Colon Carcinoma Metastatic in the Lung (tissue), 2 donors: Measurements from ENCODE around the gene MBLAC1.

DNA sequence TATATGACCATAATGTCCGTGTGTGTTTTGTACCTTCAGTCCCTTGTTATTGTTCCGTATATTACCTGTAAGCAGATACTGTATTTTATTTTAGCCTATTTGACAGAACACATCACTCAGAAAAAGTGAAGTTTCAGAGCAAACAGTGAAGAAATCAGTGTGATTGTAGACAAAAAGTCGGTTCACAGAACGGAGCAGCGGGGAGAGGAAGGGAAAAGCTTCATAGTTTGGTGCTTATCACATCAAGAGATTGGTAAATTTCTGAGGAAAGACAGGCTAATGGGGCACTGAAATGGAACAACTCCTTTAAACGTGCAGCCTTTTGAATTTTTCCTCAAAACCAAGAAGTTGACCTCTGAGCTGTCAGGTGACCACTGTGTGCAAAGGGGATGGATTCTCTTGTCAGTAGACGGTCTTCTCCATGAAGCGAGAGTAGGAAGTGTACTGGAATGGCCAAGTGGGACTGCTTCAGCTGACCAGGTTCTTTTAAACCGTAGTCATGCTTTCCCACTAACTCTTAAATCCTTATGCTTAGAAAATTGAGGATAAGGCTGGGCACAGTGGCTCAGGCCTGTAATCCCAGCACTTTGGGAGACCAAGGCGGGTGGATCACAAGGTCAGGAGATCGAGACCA, 11.3 kb upstream of the ZSCAN21 start:
- PRO-cap, 2 experiments = no peak in any of the 2 experiments

DNA sequence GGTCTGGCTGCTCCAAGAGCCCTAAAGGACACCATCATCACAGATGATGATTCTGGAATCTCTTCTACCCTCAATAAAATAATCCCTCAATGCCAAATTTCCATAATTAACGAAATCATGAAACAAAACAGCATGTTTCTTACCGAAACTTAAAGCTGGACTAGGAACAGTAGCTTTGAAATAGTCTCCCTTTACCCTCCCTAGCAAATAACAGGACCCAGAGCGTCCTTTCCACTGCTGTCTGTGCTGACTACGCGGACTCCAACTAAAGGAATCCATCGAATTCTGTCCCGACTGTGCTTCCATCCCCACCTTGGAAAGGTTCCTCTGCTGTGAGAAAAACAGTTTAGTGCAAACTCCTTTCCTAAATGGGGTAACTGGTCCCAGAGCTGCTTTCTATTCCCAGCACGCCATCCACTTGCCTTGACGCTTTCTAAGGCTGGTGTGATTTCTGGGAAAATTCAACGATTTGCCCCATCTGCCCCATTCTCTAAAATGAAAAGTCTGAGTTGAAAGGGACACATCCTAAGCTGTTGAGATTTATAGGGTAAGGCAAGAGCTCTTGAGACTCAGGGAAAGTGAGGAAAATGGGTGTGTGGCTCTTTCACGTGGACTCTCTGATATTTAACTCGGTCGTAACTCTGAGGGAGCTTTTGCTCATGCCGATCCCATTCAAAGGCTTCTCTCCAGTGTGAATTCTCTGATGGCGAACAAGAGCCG, 10.8 kb downstream of the ZNF3 start:
- PRO-cap, 2 experiments = no peak in any of the 2 experiments

- PRO-cap, 2 experiments = no peak in any of the 2 experiments
These were observed 4.4 kb downstream of the ZNF3 start for GRCh38 chr7:100077096-100077582.

GRCh38 chr7:100091818-100092714, 3.3 kb downstream of the COPS6 start:
- PRO-cap, 2 experiments = no peak in any of the 2 experiments

- PRO-cap, 2 experiments = no peak in any of the 2 experiments
These were observed 3.3 kb downstream of the MCM7 start for GRCh38 chr7:100097454-100098743.

- PRO-cap, 2 experiments = no peak in any of the 2 experiments
These were observed 1.9 kb upstream of the MBLAC1 start for GRCh38 chr7:100124791-100125353.

DNA sequence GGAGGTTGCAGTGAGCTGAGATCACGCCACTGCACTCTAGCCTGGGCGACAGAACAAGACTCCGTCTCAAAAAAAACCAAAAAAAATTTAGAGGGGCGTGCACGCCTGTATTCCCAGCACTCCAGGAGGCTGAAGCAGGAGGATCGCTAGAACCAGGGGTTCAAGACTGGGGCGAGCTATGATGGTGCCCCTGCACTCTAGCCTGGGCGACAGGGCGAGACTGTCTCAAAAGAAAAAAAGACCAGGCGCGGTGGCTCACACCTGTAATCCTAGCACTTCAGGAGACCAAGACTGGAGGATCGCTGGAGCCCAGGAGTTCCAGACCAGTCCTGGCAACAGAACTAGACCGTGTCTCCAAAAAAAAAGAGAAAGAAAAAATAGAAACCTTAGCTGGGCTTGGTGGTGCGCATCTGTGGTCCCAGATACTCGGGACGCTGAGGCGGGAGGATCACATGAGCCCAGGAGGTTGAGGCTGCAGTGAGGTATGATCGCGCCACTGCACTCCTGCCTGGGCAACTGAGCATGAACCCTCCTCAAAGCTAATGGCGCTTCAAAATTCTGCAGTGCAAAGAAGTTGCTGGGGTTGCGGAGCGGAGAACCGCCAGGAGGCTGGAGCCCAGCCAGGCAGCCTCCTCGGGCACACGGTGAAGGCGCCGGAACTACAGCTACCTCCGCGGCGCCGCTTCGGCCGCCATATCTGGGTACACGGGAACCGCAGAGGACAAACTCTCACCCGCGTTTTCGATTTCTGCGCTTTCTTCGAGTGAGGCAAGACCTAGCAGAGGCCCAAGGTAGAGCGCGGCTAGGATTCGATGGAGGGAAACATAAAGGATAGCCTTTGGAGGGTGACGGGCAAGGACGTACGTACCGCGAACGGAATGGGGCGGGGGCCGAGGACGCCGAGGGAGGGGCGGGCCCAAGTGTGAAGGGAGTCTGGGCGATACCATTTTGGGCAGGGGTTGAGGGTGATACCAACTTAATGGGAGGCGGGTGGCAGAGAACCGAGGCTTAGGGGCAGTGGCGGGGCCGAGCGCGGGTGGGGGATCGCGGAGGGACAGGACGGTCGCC, at the start of gene MBLAC1:
Gene MBLAC1, plus strand, starts transcription at position 694 of the 1,068 bp plus-strand sequence.
- PRO-cap, 2 experiments = peak in 2 of 2 experiments; most common plus-strand start position 996 of the sequence (in 2); most common minus-strand start position 699 of the sequence (in 1)

DNA sequence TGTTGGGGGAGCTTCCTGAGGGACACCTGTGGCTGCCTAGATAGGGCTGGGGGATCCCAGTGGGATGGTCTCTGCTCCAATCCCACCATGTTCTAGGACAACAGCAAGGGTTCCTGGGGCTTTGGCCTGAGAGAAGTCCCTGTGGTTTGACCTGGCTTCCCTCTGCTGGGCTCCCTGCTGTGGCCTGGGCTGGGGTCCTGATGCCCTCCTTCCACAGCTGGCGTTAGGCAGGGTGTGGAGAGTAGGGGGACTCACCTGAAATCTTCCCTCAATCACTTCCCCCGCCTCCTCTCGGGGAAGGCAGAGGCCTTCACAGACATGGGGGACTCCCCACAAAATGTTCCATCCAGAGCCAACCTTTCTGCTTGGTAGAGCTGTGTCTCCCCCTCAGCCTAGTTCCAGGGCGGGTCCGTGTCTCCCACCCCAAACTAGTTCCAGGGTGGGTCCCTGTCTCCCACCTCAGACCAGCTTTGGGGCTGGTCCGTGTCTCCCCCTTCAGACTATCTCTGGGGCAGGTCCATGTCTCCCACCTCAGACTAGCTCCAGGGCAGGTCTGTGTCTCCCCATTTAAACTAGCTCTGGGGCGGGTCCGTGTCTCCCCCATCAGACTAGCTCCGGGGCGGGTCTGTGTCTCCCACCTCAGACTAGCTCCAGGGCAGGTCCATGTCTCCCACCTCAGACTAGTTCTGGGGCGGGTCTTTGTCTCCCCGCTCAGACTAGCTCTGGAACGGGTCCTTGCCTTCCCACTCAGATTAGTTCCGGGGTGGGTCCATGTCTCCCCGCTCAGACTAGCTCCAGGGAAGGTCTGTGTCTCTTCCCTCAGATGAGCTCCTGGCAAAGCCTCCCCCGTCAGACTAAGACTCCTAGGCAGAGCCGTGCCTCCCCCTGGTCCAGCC, 2.2 kb downstream of the PVRIG start:
- PRO-cap, 2 experiments = no peak in any of the 2 experiments

DNA sequence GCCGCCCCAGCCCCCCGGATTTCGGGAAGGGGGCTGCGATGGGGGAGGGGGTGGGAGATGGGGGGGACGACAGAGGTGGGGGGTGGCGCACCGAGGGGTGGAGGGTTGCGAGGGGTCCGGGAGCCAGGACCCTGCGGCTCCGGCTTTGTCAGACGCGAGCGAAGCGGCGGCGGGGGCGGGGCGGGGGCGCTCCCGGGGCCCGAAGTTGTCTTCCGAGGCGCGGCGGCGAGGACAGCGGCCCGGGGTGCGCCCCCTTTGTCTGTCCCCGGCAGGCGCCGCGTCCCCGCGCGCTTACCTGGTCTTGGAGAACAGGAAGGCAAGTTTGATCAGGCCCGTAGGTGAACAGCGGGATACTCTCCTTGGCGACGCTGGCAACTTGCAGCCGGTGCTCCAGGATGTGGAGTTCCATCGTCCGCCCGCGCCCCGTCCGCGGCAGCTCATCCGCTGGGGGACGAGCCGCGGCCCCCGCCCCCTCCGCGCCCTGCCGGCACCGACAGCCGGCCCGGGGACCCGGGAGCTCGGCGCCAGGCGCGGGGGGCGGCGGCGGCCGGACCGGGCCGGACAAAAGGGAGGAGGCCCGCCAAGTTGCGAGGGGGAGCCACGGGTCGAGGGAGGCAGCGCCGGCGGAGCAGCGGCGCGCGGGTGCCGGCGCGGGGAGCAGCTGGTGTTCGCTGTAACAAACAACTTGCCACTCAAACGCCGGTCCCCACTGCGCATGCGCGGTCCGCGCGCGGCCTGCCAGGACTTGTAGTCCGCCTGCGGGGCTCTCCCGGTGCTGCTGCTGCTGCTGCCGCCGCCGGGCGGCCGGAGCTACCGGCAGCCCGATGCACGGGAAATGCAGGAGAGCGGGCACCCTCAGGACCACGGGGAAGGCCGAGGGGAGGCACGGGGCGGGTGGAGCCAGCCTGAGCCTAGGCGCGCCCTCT, 35.7 kb upstream of the SPDYE3 start:
- PRO-cap, 2 experiments = peak in 1 of 2 experiments; most common plus-strand start position 750 of the sequence (in 1); most common minus-strand start position 711 of the sequence (in 1)

DNA sequence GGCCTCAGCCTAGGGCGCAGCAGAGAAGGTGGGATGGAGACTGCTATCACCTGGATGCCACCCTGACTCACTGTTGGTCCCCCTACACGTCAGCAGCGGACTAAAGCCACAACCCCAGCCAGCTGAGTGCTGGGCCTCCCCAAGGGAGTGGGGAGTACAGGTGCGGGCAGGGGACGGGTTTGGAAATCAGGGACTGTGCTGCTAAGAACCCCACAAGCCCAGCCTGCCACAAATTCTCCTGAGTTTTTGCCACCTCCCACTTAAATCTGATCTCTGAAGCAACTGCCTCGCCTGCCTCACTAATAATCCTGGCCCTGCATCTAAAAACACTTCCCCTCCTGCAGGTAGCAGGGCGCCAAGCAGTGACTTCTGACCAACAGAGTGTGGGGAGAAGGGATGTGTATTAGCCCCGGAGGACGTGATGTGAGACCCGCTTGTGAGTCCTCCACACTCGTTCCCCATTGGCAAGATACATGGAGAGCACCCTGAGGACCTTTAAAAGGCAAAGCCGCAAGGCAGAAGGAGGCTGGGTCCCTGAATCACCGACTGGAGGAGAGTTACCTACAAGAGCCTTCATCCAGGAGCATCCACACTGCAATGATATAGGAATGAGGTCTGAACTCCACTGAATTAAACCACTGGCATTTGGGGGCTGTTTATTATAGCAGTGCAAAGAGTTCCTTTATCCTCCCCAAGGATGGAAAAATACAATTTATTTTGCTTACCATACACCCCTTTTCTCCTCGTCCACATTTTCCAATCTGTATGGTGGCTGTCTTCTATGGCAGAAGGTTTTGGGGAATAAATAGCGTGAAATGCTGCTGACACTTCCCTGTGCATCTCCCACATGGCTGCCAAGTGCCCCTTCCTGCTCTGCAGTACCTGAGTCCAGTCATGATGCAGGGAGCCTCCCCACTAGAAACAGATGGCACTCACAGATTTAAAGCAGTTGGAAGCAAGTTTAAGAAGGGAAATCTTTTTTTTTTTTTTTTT, 6.0 kb upstream of the PILRA start:
- PRO-cap, 2 experiments = no peak in any of the 2 experiments

DNA sequence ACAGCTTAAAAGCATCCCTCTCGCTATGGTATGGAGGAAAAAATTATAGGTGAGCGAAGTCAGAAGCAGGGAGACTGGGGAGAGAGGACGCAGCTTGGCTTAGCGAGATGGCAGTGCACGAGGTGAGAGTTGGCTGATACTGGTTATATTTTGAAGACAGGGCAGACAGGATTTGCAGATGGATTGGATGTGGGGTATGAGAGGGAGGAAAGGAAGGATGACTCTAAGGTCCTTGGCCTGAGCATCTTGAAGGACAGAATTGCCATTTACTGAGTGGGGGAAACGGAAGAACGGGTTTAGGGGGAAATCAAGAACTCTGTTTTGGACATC, 10.6 kb downstream of the PILRA start:
- PRO-cap, 2 experiments = no peak in any of the 2 experiments

- PRO-cap, 2 experiments = peak in 2 of 2 experiments; most common plus-strand start chr7:100435770 (in 2); most common minus-strand start chr7:100436151 (in 2)
These were observed 737 bp downstream of the PPP1R35 start for GRCh38 chr7:100435241-100436278.

DNA sequence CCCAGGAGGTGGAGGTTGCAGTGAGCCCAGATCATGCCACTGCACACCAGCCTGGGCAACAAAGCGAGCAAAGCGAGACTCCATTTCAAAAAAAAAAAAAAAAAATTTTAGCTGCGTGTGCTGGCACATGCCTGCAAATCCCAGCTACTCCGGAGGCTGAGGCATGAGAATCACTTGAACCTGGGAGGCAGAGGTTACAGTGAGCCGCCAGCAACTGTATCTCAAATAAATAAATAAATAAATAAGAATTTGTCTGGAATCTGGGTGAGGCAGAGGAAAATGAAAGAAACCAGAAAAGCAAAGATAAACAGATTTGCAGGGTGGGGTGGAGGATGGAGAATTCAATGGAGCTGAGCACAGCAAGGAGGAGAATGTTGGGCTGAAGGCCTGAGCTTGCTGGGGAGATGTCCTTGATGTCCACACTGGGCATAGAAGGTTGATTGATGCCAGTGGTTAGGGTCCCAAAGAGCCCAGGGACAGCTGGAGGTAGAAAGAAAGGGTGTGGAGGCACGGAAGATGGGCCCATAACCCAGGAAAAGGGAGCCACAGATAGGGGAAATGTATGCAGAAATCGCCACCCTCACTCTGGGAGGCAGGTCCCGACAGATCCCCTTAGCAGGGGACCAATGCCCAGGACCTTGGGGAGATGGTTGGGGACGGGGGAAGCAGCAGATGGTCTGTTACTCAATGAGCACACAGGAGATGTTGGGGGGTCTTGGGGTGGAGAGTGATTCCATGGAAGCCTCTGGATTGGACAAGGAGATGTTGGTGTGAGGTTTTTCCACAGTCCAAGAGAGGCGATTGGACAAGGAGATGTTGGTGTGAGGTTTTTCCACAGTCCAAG, 6.6 kb upstream of the PPP1R35 start:
- PRO-cap, 2 experiments = no peak in any of the 2 experiments

DNA sequence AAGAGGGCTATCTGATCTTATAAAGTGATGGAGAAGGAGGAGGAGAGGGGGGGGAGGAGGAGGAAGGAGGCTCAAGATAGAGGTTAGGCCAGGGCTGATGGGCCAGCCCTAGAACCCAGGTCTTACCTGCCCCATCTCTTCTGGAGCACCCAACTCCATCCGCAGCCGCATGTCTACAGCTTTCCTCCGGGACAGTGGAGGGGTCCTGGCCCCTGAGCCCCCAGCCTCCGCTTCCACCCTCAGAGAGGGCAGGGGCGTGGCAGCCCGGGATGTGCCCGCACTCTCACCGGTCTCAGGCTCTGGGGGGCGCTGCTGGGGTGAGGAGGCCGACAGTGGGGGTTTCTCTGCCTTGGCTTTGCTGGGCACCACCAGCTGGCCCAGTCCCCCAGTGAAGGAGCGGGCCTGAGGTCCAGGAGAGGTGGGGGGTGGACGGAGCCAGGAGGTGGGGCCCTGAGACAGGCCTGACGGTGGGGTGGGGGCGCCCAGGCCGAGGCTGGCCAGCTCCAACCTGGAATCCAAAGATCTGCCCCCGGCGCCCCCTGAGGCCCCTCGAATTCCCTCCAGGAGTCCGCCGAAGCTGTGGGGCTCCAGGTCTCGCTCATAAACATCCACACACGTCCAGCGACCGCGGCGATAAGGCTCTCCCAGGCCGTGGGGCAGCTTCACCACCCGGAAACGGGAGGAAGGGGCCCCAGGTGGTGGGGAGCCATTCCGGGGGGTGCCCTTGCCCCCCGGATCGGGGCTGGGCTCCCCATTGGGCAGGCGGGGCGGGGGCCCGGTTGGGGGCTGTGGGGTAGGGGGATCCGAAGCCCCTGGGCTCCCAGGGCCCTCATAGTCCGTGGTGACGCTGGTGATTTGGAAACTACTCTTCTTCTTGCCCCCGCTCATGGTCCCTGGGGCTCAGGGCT, 1.6 kb downstream of the TSC22D4 start:
- PRO-cap, 2 experiments = no peak in any of the 2 experiments

- PRO-cap, 2 experiments = no peak in any of the 2 experiments
These were observed 8.7 kb downstream of the SAP25 start for GRCh38 chr7:100564899-100565495.

DNA sequence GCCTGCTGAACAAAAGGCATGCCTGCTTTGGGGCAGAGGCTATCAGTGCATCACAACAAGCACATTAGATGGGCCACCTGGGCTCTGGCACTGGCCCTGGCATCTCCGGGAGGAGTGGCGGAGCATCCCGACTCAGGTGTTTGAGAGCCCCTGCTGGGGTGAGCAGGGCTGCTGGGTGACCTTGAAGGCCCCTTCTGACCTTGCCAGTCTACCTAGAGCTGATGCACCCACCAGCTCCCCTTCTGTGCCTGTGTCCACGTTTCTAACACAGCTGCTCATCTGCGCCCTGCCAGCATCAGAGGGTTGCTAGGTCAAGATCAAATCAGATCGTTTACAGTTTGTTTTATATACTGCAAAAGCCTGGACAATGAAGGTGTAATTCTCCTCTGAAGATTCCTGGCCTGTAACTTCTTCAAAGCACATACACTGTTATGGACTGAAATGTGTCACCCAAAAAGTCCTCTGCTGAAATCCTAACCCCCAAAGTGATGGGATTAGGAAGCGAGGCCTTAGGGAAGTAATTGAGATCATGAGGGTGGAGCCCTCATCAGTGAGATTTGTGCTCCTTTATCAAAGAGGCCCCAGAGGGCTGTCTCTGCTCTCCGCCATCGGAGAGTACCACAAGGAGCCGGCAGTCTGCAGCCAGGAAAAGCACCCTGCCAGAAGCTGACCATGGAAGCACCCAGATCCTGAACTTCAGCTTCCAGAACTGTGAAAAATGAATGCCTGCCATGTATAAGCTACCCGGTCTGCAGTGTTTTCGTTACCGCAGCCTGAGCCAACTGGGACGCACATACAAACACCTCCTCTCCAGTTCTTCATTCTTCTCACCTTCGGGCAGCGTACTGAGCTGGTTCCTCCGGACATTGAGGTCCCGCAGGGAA, 4.7 kb downstream of the LRCH4 start:
- PRO-cap, 2 experiments = no peak in any of the 2 experiments

DNA sequence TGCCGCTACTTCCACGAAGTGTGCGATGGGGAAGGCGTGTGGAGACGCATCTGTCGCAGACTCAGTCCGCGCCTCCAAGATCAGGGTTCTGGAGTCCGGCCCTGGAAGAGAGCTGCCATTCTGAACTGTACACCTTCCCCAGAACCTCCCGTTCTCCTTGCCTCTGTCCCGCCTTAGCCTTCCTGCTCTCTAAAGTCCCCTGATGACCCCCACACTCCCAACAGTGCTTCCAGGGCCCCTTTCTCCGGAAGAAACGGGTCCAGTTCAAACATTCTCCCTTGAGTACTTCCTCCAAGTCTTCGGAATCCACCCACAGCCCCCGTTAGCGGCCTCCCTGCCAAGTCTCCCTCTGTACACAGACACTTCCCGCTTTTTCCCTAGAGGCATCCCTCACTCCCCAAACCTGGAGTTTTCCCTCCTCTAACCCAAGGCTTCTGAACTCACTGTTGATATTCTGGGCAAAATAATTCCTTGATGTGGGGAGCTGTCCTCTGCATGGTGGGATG, 4.2 kb downstream of the FBXO24 start:
- PRO-cap, 2 experiments = no peak in any of the 2 experiments

DNA sequence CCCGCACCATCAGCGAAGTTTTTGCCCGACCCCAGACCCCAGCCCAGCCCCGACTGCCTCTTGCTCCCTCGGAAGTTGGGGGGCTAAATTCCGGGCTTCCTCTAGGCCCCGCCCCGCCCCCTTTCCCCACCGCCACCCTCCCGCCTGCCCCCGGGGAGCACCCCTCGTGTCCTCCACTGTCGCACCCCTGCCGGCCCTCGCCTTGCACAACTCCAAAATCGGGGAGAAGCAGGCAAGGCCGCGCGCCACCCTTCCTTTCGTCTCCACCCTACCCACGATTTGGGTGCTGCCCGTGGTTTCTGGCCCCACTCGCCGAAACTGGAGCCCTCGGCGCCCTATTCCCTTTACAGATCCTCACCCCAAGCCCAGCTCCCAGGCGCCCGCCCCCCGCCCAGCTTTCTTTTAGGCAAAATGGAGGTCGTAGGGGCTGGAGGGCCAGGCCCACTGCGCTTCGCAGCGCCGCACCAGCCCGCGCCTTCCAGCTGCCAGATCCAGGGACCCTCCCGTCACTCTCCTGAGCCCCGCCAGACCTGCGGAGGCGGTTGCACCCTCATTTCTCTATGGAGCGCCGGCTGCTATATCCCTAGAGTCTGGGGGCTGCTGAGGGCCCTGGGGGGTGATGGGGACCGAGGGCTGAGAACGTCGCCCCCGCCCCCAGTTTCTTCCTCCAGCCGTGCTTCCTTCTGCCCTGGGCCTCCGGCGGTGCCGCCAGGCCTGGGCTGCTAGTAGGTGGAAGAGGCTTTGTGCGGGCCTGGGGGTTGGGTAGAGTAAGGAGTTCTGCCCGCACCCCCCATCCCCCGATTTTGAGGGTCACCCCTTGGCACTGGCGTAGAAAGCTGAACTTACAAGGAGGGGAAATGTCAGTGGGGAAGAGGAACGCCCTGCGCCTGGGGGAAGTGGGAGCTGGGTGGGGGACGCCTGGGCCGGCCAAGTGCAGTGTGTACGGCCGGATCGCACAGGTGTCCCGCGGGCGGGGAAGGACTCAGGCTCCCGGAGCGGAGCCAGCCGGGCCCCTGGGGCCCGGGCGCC, 902 bp downstream of the GNB2 start:
- PRO-cap, 2 experiments = peak in 2 of 2 experiments; most common plus-strand start position 215 of the sequence (in 2); most common minus-strand start position 220 of the sequence (in 1)

DNA sequence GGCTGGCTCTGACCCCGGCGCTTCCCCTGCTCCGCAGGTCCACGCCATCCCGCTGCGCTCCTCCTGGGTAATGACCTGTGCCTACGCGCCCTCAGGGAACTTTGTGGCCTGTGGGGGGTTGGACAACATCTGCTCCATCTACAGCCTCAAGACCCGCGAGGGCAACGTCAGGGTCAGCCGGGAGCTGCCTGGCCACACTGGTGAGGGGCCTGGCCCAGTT, 3.8 kb downstream of the GNB2 start:
- PRO-cap, 2 experiments = no peak in any of the 2 experiments

DNA sequence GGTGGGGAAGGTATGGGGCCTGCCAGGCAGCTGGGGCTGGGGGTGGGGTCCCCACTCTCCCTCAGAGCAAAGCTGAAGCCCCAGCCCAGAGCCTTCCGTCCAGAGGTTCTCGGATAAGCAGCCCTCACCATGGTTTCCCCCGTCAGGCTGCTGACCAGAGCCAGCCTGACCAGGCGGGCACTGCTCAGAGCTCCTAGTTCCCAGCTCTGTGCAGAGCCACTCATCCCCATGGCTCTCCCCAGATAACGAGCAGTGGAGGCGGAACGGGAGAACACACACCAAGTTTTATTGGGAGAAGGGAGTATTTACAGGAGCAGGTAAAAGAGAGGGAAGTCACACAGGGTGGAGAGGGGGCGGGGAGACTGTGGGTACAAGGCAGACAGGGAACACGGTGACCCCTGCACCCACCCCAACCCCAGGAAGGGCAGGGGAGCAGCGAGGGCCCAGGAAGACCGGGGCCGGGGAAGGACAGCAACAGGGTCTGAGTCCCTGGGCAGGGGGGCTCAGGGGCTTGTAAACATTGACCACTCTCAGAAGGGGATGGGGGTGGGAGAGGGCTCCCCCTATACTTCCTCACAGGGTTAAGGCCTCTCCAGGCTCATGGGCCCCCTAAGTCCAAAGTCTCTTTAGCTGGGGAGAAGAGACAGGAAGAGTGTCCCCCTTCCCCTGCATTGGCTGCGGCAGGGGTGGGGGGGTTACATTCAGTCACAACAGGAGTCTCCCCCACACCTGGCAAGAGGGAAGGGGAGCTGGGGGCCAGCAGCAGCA, 5.9 kb downstream of the GNB2 start:
- PRO-cap, 2 experiments = no peak in any of the 2 experiments